Peritoneum (tissue), 1 donor: ENCODE measurements around a stretch of chr5.

- PRO-cap = no peak
These were observed 16.6 kb downstream of the TRIM7 start for GRCh38 chr5:181188388-181188774.

DNA sequence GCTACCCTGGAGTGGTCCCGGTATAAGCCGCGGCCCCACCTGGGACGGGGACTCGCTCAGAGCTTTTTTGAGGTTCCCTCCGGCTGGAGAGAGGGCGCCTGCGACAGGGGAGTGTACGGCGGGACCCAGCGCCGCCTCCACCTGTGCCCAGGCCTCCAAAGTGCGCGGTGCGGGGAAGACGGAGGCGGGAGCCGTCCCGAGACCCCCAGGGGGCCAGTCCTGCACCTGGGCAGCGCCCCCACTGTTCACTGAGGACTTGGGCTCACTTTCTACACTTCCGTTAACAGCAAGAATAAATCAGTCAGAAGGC is 14.3 kb downstream of the TRIM7 start:
- PRO-cap = no peak

DNA sequence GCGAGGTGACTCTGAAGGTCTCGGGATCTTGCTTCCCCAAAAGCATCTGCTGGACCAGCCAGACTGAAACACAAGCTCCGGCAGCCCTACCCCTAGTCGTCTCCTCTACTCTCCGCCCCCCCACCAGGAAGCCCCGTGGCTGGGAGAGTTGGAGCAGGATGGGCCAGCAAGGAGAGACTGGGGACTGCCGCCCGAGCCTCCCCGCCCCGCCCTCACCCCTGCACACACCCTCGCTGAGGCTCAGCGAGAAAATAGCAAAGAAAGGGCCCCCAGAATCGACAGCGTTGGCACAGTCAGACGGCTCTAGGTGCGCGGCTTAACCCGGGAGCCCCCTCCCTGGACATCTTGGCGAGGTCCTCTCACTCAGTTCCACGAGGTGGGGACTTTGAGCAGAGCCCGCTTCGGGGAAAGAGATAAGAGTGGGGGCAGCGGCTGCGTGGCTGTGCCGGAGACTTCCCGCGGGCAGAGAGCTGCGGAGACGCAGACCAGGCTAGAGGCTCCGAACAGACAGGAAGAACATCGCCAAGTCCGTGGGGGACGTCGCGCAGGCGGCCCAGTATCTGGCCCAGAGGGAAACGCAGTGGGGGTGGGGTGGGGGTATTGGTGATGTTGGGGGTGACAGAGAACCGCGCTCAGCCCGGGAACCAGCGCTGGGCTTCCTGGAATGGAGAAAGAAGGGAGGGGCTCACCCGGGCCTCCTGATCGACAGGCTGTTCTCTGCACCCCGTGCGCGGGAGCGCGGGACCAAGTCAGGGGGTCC is 1.0 kb downstream of the TRIM7 start:
- PRO-cap = no peak

GRCh38 chr5:181259202-181260355 is 1.4 kb downstream of the TRIM52 start:
- PRO-cap = no peak